Transverse colon (tissue), 4 donors: Measurements from ENCODE around the gene FKBP14.

GRCh38 chr7:27663065-27663359 lies 329 bp upstream of the HIBADH start:
- PRO-cap: bidirectional peak, plus-strand start at chr7:27663160, minus-strand start at chr7:27662883
- RAMPAGE, long total RNA, 4 experiments: no peak in any of the 4 experiments

DNA sequence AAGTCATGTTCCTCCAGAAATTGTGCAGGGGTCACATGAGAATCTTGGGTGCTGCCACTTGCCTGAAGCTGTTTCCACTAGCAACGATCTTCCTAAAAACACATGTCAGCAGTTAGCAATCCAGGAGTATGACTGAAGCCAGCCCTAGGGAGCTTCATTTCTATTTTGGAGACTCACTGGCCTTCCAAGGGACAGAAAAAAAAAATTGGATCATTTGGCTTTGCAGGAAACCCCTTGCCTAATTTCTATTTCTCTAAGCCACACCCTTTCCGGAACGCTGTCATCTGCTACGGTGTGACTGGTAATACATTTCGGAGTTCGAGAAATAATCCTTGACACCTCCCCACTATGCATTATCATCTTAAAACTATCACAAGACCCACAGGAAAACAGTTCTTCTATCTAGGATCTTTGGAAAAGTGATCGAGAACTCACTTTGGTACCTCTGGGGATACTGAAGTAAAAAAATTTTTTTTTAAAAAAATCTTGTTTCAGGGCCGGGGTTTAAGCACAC lies 204.8 kb downstream of the TAX1BP1 start:
- PRO-cap: no peak
- RAMPAGE, long total RNA, 4 experiments: no peak in any of the 4 experiments

DNA sequence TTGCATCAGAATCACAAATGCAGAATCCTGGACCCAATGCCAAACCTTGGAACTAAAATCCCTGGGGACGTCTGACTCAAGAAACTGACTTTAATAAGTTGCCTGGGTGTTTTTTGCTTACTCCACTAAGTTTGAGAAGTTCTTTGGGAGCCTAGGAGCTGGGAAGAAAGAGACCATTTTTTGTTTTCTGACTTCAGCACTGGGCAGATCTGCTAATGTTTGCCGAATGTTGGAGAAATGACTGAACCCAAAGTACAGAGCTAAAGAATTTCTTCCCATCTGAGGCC lies 6.5 kb upstream of the CREB5 start:
- PRO-cap: no peak
- RAMPAGE, long total RNA, 4 experiments: no peak in any of the 4 experiments

GRCh38 chr7:28408208-28408958 lies 3.9 kb upstream of the CREB5 start:
- PRO-cap: no peak
- RAMPAGE, long total RNA, 4 experiments: no peak in any of the 4 experiments

DNA sequence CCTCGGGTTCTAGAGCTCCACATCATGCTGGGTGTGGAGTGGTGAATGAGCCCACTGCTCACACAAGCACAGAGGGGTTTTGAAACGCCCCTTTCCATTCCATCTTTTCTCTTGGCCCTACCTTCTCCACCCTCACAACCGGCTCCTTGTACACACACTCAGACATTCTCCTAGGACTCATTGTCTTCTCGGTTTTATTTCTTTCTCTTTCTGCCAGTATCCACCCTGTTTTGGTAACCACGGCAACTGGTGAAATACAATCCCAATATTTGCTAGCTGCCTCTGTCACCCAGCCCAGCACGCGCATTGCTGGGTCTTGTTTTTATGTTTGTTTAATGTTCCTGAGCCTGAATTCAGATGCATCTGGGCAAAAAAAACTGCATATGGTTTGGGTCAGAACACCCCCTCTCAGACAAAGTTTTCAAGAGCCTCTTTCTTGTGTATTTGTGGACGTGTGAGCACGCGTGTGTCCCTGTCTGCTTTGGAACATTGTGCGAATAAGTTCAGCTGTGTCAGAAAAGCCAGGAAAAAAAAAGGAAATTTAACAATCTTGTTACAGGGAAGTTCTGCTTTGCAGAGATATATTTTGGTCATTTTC lies 226.0 kb downstream of the TRIL start:
- PRO-cap: unidirectional peak, minus-strand start at position 170 of the sequence
- RAMPAGE, long total RNA, 4 experiments: no peak in any of the 4 experiments

- PRO-cap: no peak
- RAMPAGE, long total RNA, 4 experiments: no peak in any of the 4 experiments
Observed at GRCh38 chr7:29035279-29035874, 77.2 kb upstream of the TRIL start.

- PRO-cap: no peak
- RAMPAGE, long total RNA, 4 experiments: no peak in any of the 4 experiments
Observed at GRCh38 chr7:29091651-29092224, 54.6 kb downstream of the CPVL start.

DNA sequence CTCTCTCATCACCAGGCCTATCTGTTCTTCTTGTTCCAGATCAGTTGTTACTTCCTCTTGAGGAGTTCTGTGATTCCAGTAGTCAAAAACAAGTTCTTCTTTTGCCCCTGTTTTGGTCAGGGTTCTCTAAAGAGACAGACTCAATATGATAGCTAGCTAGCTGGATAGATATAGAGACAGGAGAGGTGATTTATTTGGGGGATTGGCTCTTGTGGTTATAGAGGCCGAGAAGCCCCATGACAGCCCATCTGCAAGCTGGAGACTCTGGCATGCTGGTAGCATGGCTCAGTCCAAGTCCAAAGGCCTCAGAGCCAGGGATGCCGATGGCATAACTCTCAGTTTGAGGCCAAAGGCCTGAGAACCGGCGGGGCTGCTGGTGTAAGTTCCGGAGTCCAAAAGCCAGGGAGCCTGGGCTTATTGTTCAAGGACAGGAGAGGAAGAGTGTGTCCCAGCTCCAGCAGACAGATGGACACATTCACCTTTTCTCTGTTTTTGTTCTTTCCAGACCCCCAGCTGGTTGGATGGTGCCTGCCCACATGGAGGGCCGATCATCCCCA lies 54.4 kb downstream of the CHN2 start:
- PRO-cap: no peak
- RAMPAGE, long total RNA, 4 experiments: no peak in any of the 4 experiments

DNA sequence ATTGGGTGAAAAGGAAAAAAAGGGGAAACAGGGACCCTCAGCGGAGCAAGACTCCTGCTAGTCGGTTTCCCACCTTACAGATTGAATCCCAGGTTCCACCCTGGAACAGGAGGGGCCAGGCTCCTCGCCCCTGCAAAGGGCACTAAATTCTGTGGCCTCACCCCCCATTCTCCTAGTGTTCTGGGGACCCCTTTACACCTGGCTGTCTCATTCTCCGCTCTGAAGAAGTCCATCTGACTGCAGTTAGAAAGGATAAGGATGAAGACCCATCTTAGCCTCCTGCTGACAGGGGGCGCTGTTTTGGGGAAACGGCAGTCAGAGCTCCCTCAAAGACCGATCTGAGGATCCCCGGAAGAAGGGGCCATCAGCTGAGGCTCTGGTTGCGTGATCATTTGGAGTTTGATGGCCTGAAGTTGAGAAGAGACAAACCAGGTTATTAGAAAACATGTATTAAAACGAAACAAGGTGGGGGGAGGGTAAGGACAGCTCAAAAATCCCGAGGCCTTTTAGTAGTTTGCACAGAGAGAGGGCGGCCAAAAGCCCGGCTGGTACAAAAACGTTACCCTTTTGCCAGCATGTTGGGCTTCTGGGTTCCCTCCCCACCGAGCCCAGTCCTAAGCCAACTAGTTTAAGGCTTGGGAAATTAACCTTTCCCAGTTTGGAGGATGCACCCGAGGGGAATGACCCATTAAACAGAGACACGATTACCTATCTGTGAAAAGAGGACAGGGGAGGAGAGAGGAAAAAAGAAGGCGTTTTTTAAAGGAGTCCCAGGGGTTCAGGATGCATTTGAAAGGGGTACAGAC lies 102.7 kb downstream of the CHN2 start:
- PRO-cap: no peak
- RAMPAGE, long total RNA, 4 experiments: no peak in any of the 4 experiments

- PRO-cap: no peak
- RAMPAGE, long total RNA, 4 experiments: no peak in any of the 4 experiments
Observed at GRCh38 chr7:29449795-29450471, 113.7 kb upstream of the PRR15 start.

GRCh38 chr7:29455869-29456539 lies 107.6 kb upstream of the PRR15 start:
- PRO-cap: no peak
- RAMPAGE, long total RNA, 4 experiments: no peak in any of the 4 experiments

DNA sequence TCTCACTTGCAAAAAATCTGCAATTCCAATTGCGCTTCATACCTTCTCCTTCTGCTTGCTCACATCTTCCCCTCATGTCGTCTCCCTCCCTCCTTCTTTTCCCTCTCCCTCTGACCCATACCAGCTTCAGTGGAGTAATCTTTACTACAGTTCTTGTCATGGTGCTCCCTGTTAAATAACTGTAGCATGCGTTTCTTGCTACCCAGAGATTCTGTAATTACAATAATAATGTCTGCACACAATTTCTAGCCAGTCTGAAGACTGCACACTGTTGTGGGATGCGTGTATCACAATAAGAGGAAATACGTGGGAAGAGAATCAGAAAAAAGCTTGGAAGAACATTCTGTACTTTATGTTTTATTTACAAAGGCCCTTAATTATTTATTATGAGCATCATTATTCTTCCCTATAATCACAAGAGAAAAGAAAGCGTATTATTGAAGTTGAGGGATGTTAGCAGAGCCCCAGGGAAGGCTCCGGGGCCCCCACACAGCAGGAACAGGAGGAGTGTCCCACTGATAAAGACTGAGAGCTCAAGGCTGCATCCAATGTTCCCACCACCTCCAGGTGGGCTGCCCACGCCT lies 36.2 kb upstream of the WIPF3 start:
- PRO-cap: no peak
- RAMPAGE, long total RNA, 4 experiments: no peak in any of the 4 experiments

- PRO-cap: no peak
- RAMPAGE, long total RNA, 4 experiments: no peak in any of the 4 experiments
Observed at GRCh38 chr7:29806593-29807316, 447 bp downstream of the WIPF3 start.

GRCh38 chr7:29807317-29808171 lies 1.2 kb downstream of the WIPF3 start:
- PRO-cap: unidirectional peak, minus-strand start at chr7:29807685
- RAMPAGE, long total RNA, 4 experiments: no peak in any of the 4 experiments

DNA sequence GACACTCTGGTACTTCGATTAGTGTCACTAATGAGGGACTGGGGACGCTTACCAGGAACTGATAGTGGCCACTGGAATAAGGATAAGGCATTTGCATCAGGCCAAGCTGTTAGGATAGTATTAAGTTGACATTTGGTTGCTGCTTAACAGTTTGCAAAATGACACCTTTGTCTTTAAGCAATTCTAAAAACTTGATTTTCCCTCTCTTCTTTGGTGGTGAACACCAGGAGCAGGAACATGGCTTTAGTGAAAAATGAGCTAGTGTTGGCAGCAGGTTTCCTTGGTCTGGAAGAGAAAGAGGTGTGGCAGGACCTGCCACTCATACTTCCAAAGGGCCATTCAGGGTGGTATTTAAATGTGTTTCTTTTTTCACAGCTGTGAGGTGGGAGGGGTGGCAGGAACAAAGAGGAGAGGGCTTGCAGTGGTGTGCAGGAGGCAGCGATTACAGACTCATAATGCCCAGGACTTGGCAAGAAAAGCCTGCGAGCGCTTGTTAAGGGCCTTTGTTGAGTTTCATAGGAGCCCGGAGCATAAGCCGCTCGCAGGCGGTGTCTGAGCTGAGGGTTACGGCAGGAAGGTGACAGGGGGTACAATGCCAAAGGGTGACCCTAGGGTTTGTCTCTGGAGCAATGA lies 36.7 kb downstream of the WIPF3 start:
- PRO-cap: no peak
- RAMPAGE, long total RNA, 4 experiments: no peak in any of the 4 experiments

DNA sequence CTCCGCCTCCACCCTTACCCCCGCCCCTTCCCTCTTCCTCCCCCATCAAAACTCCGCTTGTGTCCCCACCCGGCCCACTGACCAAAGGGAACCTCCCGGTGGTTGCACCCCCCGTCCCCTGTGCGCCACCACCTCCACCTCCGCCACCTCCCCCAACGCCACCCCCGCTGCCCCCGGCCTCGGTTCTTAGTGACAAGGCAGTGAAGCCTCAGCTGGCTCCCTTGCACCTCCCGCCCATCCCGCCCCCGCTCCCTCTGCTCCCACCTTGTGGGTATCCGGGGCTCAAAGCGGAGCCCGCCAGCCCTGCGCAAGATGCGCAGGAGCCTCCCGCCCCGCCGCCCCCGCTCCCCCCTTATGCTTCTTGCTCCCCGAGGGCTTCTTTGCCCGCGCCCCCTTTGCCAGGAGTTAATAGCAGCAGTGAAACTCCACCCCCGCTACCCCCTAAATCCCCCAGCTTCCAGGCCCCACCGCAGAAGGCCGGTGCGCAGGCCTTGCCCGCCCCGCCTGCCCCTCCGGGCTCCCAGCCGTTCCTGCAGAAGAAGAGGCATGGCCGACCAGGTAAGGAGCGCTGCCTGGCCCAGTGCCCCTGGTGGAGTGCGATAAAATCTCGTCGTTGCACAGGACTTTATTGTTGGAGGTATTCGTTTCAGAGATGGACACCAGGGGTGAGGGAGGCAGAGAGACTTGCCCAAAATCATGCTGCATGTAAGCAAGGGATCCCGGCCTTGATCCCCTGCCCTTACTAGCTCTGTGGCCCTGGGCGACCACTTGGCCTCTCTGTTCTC lies 77.9 kb downstream of the WIPF3 start:
- PRO-cap: unidirectional peak, minus-strand start at position 520 of the sequence; unidirectional peak, minus-strand start at position 532 of the sequence; unidirectional peak, minus-strand start at position 601 of the sequence
- RAMPAGE, long total RNA, 4 experiments: start-site peak on the plus strand in 1 of 4 experiments, centred at position 700 of the sequence, 5 reads per replicate

DNA sequence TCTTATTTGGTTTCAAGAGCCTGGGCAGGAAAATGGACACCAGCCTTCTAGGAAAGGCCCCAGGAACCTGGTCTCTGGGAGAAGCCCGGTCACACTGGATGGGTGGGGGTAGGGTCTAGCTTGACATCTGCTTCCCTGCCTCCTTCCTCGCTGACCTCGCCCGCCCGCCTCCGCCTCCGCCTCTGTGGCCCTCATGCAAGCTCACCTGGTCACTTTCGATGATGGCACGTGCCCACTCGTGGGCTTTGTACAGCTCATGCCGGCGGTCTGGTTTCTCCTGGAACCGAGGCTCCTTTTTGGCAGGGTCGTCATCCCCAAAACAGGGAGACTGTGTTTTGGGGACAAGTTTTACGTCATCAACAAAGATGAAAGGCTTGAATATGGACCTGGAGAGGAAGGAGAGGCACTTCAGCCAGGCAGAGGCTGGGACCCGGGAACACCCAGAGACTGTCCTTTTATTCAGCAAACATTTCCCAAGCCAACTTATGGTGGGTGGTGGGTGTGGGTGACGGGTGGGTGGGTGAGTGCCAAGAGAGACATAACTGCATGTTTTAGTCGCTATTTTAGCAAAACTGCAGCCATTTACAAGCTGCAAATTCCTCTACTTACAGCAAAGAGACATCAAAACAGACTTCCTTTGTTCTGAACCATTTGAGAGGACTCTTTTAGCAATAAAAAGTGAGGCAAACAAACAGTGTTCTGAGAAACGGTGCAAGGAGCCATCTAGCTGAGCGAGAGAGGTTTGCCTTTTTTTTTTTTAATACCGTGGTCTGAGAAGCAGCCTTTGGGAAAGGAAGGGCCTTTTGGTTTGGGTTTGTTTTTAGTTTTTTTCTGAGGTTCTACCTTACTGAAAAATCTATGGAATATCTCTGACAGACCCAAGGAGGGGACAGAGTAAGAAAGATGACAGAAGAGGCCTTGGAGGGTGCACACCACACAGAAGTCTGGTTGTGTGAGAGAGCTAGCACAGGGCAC lies 63.1 kb downstream of the SCRN1 start:
- PRO-cap: no peak
- RAMPAGE, long total RNA, 4 experiments: no peak in any of the 4 experiments

DNA sequence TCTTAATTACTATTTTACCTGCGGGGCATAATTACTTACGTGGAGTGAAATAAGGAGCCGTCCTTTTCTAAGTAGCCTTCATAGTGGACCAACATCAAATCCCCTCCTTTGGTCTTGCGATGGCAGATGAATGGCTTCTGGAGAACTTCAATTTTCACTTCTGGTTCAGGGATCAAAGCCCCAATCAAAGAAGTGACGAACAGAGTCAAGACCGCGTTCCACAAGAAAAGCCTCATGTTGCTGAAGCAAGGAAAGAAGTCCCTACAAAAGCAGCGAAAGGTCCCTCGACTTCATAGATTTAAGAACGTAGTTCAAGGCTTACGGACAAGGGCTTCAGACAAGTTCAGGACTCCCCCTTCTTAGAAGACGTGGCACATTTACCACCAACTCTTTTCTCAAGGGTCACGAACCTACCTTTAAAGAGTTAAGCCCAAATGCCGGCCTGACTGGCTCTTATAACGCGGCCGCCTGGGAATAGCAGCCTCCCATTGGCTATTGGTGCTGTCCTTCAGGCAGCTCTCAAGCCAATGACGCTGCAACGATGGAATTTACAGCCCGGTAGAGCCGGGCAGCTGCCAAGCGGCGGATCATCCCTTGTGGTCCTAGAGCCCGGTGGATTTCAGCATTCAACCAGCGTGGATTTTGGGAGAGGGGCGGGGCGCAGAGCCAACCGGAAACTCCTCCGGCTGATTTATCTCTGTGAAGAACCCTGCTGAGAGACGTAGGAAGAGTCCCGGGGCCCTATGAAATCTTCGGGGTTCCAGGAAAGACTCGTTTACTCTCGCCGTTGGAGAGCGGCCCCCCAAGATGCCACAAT lies at the start of gene FKBP14:
Gene FKBP14 (minus strand): TSS at position 430 of the 817 bp plus-strand sequence.
- PRO-cap: bidirectional peak, plus-strand start at position 605 of the sequence, minus-strand start at position 368 of the sequence
- RAMPAGE, long total RNA, 4 experiments: start-site peak on the minus strand in 3 of 4 experiments, centred at positions 168 to 400 of the sequence, 5 to 161 reads per replicate

- PRO-cap: unidirectional peak, minus-strand start at chr7:30029196
- RAMPAGE, long total RNA, 4 experiments: no peak in any of the 4 experiments
Observed at GRCh38 chr7:30029016-30029535, 864 bp downstream of the PLEKHA8 start.

DNA sequence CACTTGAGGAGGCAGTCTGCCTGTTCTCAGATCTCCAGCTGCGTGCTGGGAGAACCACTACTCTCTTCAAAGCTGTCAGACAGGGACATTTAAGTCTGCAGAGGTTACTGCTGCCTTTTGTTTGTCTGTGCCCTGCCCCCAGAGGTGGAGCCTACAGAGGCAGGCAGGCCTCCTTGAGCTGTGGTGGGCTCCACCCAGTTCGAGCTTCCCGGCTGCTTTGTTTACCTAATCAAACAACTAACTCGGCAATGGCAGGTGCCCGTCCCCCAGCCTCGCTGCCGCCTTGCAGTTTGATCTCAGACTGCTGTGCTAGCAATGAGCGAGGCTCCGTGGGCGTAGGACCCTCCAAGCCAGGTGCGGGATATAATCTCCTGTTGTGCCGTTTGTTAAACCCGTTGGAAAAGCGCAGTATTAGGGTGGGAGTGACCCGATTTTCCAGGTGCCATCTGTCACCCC lies 36.5 kb upstream of the MTURN start:
- PRO-cap: no peak
- RAMPAGE, long total RNA, 4 experiments: no peak in any of the 4 experiments